UCH-1 (cell line): Measurements from ENCODE around the gene CHMP6.

DNA sequence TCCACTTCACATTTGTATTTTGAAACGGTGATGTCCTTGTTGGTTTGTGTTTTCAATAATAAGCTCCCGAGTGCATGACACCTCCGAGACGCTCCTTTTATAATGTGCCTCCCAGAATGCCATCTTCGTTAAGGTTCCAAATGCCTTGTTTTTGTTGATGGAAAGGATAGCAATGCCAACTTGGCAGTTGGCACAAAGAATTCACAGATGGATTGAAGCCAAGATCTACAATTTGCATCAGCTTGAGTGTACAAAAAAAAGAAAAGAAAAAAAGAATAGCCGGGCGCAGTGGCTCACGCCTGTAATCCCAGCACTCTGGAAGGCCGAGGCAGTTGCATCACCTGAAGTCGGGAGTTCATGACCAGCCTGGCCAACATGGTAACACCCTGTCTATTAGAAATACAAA is 7.7 kb downstream of the TBC1D16 start:
- RRBS = no CpG with 5 or more reads among the region's 10 CpGs

- RRBS = no CpG with 5 or more reads among the region's 31 CpGs
Measured at GRCh38 chr17:80070794-80071999, 30.2 kb upstream of the GAA start.

DNA sequence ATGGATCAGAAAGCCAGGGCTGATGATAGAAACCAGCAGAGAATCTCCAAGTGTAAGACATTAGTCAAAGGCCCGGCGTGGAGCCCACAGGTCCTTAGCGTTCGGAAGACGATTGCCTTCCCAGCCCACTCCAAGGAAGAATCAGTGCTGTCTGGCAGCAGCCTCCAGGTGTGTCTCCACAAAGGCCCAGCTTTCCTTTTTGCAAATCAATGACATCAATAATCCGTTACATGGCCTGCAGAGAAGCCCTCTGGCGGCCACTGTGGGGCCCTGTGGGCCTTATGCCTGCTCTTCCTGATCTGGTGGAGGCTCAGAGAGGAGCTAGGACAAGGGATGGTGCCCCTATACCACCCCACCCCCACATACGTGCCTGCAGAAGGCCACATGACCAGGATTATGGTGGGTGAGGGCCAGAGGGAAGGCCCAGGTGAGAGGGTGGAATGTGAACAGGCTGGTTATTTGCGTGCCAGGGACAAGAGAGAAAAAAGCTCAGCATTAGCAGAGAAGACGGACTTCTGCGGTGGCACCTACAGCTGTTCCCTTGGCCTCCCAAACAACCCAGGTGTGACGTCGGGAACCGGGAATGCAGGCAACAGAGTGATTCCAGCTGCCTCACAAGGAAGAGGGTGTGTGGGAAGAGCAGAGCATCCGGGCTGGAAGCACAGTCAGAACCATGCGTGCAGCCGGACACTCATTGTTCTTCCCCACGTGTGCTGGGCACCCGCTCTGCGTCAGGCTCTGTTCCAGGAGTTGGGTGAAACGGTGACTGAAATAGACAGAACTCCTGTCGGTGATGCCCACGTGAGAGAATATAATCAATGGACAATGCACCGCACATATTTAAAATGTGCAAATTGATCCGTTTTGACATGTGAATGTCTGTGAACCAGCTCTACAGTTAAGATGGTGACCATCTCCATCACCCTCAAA is 22.4 kb downstream of the EIF4A3 start:
- RRBS = 28% methylated on average over 2 of the region's 25 CpGs

DNA sequence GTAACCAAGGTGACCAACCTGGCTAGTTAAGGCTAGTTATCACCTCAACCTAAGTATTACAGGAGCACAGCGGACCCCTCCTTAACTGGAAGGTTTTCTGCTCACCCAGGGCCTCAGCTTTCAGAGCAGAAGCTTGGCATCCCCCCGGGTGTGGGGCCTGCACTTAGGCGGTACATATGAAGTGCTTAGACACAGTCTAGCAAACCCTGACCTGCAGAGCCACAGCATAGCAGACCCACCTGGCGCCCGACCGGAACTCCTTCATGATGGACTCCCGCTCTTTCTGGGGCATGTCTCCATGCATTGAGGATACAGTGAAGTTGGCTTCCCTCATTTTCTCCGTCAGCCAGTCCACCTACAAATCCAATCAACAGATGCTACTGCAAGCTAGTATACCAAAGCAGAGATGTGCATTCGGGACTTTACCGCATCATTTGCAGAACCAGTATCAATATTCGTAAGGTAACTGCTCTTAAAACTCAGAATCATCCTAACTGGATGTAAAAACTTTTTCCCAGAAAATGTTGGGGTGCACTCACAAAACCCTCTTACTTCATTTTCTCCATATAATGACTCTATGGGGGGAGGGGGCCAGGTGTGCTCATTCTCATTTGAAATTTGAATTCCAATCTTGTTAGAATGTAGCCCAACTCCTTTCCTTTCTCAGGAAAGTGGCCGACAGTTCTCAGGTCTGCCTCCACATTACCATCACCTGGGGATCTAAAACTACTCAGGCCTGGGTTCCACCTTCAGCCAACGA is 9.6 kb downstream of the EIF4A3 start:
- RRBS = 92% methylated on average over 5 of the region's 13 CpGs

DNA sequence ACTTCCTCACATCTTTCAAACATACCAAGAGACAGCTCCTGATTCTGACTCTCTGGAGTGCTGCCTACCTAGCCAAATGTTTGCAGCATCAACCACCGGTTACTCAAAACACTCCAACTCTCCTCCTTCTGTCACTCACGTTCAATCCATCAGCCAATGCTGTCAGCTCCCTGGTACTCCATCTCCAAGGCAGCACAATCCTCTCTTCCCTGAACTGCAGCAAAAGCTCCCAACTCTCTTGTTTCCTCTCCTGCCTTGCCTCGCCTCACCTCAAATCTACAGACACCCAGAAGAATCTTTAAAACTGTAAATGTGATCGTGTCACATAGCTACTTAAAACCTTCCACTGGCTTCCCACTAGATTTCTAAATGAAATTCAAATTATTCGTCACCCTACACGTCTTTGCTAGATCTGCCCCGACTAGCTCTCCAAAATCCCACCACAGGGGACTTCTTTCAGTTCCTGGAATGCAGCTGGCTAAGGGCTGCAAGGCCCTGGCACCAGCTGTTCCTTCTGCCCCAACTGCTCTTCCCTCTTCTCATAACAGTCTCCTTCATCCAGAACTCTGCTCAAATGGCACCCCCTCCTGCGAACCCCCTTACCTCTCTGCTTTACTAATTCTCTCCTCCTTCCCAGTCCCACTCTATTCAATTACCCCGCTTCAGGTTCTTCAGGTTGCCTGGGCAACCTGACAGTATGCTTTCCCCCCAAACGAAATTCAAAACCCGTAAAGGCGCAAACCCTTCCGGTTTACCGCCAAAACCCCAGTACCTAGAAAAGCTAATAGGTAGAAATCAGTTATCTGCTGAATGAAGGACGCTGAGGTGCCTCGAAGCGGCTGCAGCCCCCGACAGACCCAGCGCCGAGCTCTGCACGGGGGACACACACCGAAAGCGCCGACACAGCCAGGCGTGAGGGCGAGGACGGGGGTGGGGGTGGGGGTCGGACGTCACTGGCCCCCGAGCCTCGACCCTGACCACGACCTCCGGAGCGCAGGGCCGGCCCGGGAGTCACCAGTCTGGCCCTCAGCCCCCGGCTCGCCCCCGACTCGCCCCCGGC is 892 bp downstream of the EIF4A3 start:
- RRBS = no CpG with 5 or more reads among the region's 41 CpGs

GRCh38 chr17:80177928-80178643 is 8.3 kb downstream of the CARD14 start:
- RRBS = no CpG with 5 or more reads among the region's 23 CpGs

- RRBS = no CpG with 5 or more reads among the region's 16 CpGs
Measured at GRCh38 chr17:80186907-80187473, 17.2 kb downstream of the CARD14 start.

DNA sequence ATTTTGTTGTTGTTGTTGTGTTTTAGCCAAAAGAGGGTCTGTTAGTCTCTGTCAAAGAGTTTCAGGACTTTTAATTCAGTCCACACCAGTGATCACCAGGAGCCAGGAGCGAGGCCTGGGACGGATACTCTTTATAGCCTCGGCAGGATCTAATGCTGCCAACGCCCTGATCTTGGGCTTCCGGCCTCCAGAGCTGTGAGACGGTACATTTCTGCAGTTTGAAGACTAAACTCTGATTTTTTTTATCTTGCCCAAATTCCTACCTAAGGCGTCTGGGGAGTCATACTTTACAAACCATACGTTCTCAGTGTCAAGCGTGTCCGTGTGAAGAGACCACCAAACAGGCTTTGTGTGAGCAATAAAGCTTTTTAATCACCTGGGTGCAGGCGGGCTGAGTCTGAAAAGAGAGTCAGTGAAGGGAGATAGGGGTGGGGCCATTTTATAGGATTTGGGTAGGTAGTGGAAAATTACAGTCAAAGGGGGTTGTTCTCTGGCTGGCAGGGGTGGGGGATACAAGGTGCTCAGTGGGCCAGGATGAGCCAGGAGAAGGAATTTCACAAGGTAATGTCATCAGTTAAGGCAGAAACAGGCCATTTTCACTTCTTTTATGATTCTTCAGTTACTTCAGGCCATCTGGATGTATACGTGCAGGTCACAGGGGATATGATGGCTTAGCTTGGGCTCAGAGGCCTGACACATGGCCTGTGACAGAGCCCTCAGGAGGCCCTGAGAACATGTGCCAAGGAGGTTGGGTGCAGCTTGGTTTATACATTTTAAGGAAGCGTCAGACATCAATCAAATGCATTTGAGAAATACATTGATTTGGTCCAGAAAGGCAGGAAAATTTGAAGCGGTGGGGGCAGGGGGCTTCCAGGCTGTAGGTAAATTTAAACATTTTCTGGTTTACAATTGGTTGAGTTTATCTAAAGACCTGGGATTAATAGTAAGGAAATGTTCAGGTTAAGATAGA is 2.5 kb upstream of the RNF213 start:
- RRBS = no CpG with 5 or more reads among the region's 14 CpGs

- RRBS = no CpG with 5 or more reads among the region's 12 CpGs
Measured at GRCh38 chr17:80263786-80264439, 3.3 kb downstream of the RNF213 start.

DNA sequence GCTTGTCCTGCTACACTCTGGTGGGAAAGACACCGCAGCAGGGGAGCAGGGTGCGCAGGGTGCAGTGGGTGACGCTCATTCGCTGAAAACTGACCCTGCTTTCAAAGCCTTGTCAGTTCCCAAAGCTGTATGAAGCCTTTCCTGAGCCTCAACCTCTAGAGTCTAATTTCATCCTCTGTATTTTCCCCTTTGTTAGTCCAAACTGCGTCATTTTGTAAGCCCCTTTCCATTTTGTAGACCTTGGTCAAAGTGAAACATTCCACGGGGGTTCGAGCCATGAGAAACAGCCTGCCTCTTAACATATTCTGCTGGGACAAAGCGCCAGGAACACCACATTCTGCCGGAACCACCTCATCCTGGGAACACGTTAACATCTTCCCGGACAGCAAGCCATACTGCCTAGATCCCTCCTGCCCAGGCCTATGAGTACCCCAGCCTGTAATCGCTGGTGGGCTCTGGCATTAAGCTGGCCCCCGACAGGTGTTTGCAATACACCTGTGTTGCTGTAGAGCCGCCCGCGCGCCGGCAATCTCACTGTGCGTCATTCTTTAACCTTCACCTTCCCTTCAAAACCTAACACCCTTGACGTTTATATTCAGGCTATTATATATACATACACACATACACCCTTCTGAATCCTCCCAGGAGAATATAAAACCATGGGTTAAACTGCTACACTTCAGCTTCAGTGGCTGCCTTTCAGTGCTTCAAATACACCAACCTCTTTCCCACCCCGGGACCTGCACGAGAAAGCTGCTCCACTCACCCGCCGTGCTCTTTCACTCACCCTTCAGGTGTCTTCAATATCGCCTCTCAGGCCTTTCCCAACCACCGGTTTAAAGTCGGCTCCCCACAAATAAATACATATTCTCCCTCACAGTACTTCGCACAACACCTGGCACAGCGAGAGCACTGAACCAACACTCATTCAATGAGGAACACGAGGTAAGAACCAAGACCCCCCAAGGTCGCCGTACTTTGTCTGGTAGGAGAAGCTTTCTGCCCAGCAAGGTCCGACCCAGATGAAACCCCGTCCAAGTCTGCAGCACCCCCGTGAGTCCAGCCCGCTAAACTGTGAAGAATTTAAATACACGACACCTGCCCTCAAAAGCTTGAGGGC is 1.1 kb upstream of the ENDOV start:
- RRBS = 23% methylated on average over 7 of the region's 37 CpGs

DNA sequence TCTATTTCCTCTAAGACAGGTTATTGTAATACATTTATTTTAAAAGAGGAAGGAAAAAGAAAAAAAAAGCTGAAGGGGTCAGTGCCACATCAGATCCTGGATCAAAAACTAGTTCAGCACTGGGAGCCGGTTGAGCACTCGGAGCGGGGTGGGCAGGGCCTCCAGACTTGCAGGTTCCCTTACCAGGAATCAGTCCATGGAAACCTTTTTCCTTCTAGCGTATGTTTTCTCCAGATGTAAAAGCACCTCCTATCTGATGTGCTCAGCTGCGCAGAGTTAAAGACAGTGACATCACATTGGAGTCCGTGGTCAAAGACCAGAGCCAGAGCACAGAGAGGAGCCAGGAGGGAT is 167.1 kb upstream of the CHMP6 start:
- RRBS = no CpG with 5 or more reads among the region's 6 CpGs

- RRBS = 83% methylated on average over 7 of the region's 24 CpGs
Measured at GRCh38 chr17:80836072-80836833, 155.4 kb upstream of the CHMP6 start.

DNA sequence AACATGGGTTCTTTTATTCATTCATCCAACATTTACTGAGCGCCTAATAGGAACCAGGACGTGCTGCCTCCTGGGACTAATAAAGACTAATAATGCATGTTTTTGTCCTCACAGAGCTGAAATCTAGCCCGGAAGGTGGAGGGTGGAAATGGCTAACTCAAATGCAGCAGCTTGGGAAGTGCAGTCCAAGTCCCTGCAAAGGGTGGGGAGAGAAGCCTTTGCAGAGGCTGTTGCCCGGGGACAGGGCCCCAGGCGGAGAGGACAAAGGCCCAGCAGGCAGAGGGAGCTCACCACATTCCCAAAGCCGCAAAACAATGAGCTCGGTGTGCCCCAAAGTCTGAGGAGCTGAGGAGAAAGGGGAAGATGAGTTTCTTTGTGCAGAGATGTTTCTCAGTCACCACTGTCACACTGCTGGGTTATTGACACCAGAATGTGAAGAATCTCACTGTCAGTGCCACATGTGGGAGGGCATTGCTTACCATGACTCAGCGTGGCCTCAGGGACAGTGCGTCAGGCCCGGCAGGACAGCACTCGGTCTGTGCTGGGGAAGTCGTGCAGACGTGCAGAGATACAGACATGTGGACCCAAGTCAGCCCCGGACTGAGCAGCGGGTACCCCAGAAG is 118.2 kb upstream of the CHMP6 start:
- RRBS = 47% methylated on average over 6 of the region's 15 CpGs

DNA sequence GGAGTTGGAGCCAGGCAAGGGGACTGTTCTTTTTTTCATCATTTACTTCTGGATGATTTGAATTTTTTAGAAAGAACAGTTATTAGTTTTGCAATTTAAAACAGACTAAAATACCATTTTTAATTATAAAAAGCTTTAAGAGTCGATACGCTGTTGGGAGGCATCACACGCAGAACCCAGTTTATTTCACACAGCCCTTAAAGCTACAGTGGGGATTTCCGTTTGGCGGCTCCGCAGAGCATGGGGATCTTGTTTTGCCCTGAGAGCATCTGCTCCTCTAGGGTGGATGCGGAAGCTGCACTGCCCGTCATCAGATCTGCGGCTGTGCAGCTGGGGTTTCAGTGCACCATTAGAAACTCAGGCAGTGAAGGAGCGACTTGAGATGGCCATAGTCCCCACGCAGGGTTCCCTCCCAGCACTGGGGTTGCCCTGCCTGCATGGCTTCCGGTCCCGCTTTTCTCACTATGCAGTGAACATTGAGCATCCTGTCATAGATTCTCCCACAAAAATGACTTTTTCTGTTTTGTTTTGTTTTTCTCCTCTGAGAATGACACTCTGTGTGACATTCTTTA is 62.2 kb upstream of the CHMP6 start:
- RRBS = no CpG with 5 or more reads among the region's 13 CpGs

- RRBS = 70% methylated on average over 5 of the region's 41 CpGs
Measured at GRCh38 chr17:80964172-80964821, 27.3 kb upstream of the CHMP6 start.

GRCh38 chr17:80991550-80992691 is at the start of gene CHMP6:
Gene CHMP6 (plus strand): TSS chr17:80991841.
- RRBS = 3% methylated on average over 105 of the region's 150 CpGs

- RRBS = no CpG with 5 or more reads among the region's 20 CpGs
Measured at GRCh38 chr17:81065889-81066637, 31.1 kb downstream of the BAIAP2 start.

DNA sequence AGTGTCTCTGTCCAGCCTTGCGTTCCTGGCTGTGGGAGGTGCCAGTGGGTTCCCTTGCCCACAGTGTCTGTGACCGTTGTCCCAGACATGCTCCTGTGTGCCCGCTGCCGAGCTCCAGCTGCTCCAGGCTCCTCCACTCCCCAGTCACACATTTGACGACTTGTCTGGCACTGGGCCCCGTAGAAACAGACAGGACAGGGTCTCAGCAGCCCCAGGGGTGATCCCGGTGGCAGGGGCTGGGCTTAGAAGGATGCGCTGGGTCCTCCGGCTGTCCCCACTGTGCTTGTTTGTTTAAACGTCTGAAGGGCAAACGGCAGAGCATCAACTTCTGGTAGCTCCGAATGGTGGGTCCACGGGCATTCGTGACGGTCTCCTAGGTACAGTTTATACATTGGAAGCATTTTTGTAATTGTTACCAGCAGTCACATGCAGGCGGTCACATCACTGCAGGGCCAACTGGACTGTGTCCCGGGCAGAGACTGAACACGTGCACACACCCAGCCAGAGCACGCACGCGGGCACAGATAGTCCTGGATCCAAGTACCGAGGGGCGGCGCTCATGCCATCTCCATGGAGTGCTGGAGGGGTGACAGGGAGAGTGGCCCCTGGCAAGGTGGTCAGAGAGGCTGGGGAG is 34.0 kb downstream of the BAIAP2 start:
- RRBS = no CpG with 5 or more reads among the region's 24 CpGs

GRCh38 chr17:81094577-81095741 is 60.0 kb downstream of the BAIAP2 start:
- RRBS = 56% methylated on average over 12 of the region's 41 CpGs

DNA sequence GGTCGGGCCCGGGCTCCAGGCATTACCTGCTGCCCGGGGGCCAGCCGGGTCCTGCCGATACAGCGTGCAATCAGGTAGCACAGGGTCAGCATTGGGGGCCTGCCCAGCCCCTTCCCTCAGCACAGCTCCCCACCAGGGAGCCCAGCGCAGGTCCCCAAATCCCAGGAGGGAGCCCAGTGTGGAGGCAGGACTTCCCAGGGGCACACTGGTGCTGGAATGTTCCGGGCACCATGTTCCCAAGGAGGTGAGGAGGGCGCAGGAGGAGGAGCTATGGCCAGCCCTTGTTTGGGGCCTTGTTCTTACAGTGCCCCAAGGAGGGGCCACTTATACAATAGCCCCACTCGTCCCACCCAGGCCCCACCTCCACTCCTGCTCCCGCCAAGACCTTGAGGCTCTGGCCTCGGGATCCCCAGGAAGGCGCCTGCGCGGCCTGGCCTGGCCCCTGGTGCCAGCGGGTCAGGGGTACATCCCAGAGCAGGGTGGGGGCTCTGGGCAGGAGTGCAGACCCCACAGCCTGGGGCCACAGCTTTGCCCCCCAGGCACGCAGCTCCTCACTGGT is 32.6 kb upstream of the PVALEF start:
- RRBS = 89% methylated on average over 2 of the region's 17 CpGs